ENCODE measurements around a stretch of chr15.

GRCh38 chr15:68602025-68602351 lies 23.2 kb downstream of the CORO2B start:
- RRBS = no CpG with 5 or more reads among the region's 5 CpGs

GRCh38 chr15:68616474-68616940 lies 37.7 kb downstream of the CORO2B start:
- RRBS = no CpG with 5 or more reads among the region's 16 CpGs

GRCh38 chr15:68776311-68777371 lies 44.1 kb downstream of the ANP32A start:
- RRBS = no CpG with 5 or more reads among the region's 12 CpGs

DNA sequence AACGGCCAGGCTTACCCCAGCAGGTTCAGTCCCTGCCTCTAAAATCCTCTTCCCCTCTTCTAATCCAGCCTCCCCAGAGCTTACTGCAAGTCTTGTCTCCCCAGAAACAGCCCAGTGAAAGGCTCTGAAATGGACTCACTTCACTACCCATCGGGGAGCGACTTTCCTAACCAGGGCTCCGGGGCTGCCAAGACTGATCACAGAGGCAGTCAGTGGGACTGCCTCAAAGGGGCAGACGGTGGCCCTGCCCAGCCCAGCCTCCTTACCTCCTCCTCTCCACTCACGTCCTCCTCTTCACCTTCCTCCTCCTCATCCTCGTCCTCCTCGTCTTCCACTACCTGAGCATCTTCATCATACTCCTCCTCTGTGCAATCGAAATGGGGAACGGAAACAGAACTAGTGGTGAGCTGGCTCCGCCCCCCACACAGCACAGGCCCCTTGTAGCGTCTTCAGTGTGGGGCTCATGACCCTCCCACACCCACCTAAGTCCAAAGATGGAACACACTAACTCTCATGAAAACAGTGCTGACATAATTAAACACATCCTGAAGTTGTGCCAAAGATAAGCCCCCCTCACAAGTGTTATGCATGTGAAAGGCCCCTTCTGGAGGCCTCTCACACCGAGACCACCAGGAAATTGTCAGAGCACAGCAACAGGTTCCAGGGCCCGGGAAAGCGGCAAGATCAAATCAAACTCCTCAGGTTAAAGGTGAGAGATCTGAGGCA lies 37.8 kb downstream of the ANP32A start:
- RRBS = no CpG with 5 or more reads among the region's 15 CpGs

DNA sequence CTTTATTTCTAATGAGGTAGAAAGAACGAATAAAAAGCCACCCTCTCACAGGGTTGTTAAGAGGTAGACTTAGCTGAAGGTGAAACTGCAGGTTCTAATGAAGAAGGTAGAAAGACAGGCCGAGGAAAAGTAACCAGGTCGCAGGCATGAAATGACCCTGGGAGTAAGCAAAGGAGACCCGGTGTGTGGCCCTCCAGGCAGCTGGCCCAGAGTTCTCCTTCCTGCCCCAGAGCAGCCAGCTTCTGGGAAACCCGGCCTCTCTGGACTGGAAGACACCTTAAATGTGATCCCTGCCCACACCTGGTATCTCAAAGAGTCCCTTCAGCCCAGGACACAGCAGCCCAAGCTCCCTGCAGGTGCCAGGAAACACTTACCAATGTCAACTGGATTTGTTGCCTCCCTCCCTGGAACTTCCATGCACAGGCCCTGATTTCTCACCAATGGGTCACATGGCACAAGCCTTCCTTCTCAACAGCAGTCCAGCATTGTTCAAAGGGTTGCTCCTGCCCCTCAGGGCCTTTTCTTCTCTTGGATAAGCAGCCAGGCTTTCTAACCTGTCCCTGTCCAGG lies 31.7 kb downstream of the ANP32A start:
- RRBS = 53% methylated on average over 2 of the region's 5 CpGs

DNA sequence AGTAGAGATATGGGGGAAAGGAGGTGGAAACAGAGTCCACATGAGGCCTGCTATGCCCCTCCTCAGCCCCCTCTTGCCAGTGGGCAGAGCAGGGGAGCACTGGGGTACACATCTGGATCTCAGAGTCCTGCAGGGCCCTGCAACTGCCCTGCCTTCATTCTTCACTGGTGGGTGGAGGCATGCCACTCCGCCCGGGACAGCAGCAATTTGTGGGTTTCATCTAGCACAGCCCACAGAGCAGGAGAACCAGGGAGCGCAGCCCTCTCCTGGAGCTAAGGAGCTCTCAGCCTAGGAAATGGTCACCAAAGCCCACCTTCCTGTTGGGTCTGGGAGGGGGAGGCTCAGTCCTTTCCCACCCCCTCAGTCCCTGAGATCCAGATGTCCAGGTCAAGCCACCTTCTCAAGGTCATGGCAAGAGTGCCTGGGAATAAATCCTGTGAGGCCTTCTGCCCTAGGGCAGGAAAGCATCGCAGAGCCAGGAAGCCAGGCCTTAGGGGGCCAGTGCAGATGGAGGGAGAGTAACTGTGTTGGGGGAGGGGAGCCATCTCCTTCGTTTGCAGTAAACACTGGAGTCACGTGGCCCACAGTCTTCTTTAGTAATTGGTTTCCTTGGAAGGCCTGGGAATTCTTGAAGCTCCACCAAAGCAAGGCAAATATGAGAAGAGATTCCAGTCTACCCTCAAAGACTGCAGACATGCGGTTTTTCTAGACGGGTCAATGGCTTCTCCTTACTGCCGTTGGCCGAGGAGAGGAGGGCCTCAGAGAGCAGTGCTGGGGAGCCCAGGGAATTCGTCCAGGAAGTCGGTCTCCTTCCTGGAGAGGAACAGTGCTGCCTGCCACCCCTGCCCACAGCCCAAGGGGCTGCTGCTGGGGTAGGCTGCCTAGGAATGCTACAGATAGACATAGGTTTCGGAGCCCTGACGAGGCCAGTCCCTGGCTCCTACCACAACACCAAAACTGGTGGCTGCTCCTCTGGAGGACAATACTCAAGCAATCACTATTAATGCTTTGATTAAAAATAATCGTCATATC lies 30.8 kb downstream of the ANP32A start:
- RRBS = no CpG with 5 or more reads among the region's 15 CpGs

DNA sequence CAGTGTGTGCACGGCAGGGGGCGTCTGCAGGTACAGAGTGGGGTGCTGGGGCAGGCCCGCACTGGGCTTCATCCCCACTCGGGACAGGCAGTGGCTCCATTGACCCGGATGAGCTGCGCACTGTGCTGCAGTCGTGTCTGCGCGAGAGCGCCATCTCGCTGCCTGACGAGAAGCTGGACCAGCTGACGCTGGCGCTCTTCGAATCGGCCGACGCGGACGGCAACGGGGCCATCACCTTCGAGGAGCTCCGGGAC lies 16.9 kb downstream of the NOX5 start:
- RRBS = no CpG with 5 or more reads among the region's 23 CpGs

GRCh38 chr15:69161554-69162246 lies 1.3 kb downstream of the GLCE start:
- RRBS = 2% methylated on average over 6 of the region's 22 CpGs

- RRBS = no CpG with 5 or more reads among the region's 5 CpGs
Measured at GRCh38 chr15:69181349-69182151, 21.1 kb downstream of the GLCE start.

- RRBS = no CpG with 5 or more reads among the region's 7 CpGs
Measured at GRCh38 chr15:69314255-69314777, 15.6 kb downstream of the PAQR5 start.

GRCh38 chr15:69536901-69537434 lies 84.3 kb downstream of the RPLP1 start:
- RRBS = no CpG with 5 or more reads among the region's 3 CpGs

DNA sequence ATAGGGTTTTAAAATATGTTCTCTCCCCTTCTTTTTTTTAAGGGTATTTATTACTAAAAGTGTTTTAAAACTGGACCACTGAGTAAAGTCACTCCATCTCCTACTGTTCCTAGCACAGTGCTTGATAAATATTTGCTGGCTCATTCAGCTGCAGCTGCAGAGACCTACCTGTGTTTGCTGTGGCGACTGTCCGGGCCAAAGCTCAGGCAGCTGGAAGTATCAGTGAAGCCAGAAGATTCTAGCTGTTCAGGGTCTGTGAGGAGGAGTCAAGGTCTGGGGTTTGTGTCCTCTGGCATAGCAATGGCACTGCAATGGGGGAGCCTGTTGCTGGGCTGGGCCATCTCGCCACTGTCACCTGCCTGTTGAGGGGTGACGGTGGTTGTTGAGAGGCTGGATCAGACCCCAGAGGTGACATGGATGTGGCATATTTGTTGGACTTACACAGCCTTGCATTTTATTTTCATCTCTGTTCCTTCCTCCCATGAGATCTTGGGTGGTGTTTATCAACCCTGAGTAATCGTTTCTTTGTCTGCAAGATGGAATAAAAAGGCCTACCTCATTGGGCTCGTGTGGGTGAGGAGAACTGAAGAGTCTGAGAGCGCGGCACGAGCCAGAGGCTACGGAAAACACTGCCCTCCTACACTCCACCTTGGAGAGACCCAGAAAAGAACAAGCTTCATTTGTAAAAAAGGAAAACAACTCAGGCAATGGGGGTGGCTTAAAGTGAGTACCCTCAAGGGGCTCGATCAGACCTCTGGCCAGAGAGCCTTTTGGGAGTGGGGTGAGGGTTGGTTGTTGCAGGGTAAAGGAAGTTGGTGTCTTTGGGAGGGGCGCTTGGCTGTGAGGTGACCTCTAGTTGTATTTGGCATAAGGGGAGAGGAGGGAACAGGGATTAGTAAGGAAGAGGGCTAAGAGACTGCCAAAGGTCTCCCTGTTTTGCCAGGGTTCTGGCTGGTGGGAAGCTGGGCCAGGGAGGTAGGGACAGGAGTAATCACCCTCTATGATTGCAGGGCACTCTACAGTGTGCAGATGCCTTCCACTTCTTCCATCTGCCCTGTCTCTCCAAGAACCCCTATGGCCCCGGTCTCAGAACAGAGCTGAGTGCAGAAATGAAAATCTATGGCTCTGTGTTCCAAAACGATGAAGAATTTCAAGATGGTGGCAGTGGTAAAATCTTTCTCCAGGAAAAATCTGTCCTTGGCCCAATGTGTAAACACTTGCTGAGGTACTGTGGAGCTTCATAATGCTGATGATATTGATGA lies 110.4 kb downstream of the RPLP1 start:
- RRBS = no CpG with 5 or more reads among the region's 14 CpGs

- RRBS = no CpG with 5 or more reads among the region's 1 CpG
Measured at GRCh38 chr15:69591707-69592343, 139.2 kb downstream of the RPLP1 start.

GRCh38 chr15:69758876-69759560 lies 306.4 kb downstream of the RPLP1 start:
- RRBS = no CpG with 5 or more reads among the region's 4 CpGs

DNA sequence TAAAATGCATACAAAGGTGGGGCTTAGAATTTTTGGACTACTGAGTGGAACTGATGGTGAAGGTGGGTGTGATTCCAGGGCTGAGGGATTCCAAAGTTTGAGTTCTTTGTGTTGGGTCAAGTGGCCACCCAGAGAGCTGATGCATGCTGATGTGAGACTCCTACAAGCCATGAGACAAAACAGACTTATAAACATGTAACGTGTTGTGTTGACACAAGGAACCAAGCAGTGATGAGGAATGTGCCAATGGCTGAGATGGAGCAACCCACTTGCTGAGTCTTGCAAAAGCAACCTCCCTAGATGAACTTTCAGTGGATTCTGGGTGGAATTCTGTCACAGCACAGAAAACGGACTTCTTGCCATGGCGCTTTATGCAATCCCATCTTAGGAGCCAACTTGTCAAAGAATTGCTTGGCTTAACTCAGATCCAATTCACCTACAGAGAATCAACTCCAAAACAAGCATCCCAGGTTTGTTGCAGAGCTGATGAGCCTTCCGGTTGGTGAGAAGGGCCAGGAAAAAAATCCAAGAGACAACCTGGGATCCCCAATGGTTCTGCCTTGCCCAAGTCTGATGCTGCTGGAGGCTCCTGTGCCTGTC lies 288.9 kb downstream of the TLE3 start:
- RRBS = no CpG with 5 or more reads among the region's 4 CpGs

DNA sequence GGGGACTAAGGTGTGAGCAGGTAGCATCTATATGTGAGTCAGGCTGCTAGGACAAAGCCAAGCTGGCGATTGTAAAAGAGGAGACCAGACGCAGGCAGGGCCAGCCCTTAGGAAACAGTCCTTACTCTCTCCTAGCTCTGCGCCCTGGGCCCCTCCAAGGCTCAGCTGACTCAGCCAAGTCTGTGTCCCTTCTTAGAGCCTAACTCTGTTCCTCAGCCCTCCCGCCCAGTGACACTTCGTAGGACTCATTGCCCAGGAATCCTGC lies 244.3 kb downstream of the TLE3 start:
- RRBS = no CpG with 5 or more reads among the region's 5 CpGs

- RRBS = no CpG with 5 or more reads among the region's 5 CpGs
Measured at GRCh38 chr15:69893747-69894275, 203.9 kb downstream of the TLE3 start.

- RRBS = no CpG with 5 or more reads among the region's 4 CpGs
Measured at GRCh38 chr15:70023225-70023605, 74.5 kb downstream of the TLE3 start.

- RRBS = no CpG with 5 or more reads among the region's 17 CpGs
Measured at GRCh38 chr15:70078561-70079667, 18.8 kb downstream of the TLE3 start.

- RRBS = no CpG with 5 or more reads among the region's 11 CpGs
Measured at GRCh38 chr15:70079833-70080397, 17.8 kb downstream of the TLE3 start.